Hair follicular keratinocyte (primary cell): ENCODE data around the gene RABGAP1.

GRCh38 chr9:120892591-120893236 is 15.7 kb upstream of the PHF19 start:
- RAMPAGE, long total RNA = no peak

- RAMPAGE, long total RNA = no peak
These were observed 1.9 kb downstream of the TRAF1 start for GRCh38 chr9:120924465-120925383.

- RAMPAGE, long total RNA = no peak
These were observed 4.7 kb upstream of the TRAF1 start for GRCh38 chr9:120930955-120931963.

DNA sequence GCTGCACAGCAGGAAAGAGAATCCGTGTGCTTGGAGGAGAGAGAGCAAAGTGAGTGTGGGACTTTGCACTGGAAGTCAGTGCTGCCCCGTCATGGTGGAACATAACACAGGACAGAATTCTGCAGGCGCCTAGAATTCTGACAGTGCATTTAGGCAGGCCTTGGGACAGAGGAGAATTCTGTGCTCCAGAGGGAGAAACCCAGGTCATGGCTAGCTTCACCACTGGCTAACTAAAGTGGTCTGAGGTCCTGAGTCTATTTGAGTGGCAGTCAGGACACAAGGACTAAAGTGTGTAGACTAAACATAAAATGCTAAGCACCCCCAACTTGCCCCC is 3.6 kb upstream of the C5 start:
- RAMPAGE, long total RNA = no peak

DNA sequence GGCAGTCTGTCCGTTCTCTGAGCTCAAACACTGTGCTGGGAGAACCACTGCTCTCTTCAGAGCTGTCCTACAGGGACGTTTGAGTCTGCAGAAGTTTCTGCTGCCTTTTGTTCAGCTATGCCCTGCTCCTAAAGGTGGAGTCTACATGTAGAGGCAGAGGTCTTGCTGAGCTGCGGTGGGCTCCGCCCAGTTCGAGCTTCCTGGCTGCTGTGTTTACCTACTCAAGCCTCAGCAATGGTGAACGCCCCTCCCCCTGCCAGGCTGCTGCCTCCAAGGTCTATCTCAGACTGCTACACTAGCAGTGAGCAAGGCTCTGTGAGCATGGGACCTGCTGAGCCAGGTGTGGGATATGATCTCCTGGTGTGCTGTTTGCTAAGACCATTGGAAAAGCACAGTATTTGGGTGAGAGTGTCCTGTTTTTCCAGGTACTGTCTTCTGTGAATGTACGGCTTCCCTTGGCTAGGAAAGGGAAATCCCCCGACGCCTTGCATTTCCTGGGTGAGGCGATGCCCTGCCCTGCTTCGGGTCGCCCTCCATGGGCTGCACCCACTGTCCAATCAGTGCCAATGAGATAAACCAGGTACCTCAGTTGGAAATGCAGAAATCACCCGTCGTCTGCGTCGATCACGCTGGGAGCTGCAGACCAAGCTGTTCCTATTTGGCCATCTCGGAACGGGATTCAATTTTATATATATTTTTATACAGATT is 58.5 kb downstream of the CNTRL start:
- RAMPAGE, long total RNA = no peak

GRCh38 chr9:121358614-121359384 is 11.3 kb downstream of the STOM start:
- RAMPAGE, long total RNA = no peak

DNA sequence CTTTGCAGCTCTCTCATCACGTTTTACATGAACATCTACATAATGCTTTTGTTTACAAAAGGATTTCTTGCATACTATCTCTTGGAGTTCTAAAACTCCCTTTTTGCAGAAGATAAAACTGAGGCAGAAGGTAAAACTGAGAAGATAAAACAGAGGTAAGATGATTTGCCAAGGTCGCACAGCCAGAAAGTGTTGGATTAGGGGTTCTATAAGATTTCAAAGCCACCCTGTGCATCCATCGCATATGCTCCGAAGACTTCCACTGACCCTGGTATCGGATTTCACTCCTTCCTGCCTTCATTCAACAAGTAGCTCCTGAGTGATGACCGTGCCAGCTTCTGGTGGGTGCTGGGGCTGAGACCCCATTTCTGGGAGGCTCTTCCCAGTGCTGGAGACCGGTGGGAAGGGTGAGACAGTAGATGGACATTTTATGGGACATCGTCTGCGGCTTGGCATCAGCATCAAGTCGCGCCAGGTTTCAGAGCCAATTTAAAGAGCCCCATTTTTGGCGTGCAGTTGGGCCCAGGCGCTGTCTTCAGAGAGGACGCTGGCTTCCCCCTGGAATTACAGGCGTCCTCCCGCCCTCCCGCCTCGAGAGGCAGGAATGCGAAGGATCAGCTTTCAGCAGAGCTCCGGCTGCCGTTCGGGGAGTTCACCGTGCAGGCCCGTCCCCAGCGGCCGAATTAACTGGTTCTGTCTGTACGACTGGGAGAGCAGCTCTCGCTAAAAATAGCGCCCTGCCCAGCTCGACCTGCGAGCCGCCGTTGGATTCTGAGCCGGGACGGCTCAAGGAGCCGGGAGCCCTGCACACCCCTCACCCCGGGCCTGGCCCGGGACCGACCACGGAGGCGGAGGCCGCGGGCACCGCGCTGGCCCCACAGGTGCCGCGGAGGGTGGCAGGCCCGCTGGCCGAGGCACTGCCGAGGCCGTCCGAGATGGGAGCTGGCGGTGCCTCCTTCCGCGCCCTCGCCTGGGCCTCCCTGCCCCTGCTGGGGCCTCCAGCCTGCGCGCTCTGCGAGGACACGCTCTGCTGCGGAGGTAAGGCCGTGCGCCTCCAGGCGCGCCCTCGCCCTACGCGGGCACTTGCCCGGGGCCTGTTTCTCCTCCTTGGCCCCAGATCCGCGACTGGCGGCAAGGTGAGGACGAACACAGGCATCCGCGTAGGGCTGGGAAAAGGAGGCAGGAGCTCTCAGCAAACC is 53.4 kb upstream of the DAB2IP start:
- RAMPAGE, long total RNA = no peak

GRCh38 chr9:121743048-121743997 is 91.9 kb downstream of the DAB2IP start:
- RAMPAGE, long total RNA = no peak

GRCh38 chr9:121743998-121745042 is 92.9 kb downstream of the DAB2IP start:
- RAMPAGE, long total RNA = no peak

DNA sequence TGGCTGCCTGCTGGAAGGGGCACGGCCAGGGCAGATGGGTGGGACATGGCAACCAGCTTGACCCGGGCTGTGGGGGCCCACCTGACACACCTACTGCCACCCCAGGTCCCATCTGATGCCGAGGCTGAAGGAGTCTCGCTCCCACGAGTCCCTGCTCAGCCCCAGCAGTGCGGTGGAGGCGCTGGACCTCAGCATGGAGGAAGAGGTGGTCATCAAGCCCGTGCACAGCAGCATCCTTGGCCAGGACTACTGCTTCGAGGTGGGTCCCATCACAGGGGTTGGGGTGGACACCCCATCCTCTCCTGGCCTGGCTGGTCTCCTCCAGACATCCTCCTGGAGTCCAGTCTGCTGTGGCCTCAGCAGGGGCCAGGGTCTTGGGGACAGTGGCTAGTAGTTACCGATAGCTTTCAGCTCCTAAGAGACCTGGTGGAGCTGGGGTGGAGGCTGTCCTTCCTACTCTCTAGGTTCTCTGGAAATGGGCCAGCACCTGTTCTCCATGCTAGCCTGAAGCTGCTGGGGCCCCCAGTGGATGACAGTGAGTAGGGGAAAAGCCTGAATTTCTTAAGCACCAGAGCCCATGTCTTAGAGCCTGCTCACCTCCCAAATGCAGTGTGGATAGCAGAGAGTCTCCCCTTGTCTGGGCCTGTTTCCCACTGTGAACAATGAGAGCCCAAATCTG is 105.6 kb downstream of the DAB2IP start:
- RAMPAGE, long total RNA = no peak

DNA sequence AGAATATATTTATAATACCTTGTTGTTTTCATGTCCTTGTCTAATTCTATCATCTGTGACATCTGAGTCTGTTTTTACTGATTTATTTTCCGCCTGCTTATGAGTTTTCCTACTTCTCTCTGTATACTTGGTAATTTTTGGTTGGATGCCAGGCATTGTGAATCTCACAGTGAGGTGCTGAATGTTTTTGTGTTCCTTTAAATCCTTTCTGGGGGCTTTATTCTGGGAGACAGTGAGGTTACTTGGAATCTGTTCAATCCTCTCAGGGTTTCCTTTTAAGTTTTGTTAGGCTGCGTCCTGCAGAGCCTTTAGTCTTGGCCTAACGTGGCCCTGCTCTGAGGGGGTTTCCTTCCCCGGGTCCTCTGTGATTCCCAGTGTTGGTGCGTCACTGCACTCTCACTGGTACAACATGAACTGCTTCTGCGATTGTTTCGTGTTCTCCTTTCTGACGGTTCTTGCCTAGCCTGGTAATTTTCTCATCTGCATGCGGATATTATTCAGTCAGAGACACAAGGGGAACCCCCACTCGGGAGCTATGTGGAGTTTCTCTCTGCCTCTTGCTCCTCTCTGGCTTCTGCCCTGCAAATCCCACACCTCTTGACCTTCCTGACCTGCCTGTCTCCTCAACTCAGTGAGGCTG is 128.0 kb downstream of the DAB2IP start:
- RAMPAGE, long total RNA = no peak

- RAMPAGE, long total RNA = no peak
These were observed 209.1 kb downstream of the TTLL11 start for GRCh38 chr9:121883716-121884685.

DNA sequence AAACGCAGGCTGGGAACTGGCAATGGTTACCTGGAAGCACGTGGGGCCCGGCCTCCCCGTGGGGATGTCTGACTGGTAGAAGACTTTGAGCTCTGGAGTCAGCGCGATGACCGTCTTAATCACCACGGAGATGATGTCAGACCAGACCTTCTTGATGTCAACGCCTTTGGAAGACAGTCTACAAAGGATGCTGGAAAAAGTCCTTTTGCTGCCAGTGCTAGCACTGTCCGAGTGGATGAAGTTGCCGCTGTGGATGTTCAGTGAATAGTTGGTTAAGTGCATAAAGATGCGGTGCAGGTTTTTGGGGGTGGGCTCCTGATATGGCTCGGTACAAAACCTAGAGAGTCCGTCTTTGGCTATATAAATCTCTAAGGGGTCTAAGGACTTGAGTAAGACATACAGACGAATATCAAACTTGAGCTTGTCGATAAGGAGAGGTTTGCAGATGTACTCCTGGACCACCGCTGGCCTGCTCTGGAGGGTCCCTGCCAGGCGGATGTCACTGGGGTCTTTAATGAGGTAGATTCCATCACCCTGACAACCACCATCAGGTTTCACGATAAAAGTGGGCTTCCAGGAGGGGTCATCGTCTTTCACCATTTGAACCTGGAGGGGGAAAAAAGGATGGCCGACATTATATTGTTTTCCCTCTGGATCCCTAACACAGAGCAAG is 103.8 kb downstream of the TTLL11 start:
- RAMPAGE, long total RNA = no peak

- RAMPAGE, long total RNA = no peak
These were observed 91.6 kb downstream of the TTLL11 start for GRCh38 chr9:122001486-122001883.

- RAMPAGE, long total RNA = no peak
These were observed 5.3 kb downstream of the TTLL11 start for GRCh38 chr9:122087752-122088321.

- RAMPAGE, long total RNA = no peak
These were observed 42.2 kb downstream of the MRRF start for GRCh38 chr9:122306914-122307231.

- RAMPAGE, long total RNA = no peak
These were observed 35.3 kb downstream of the PTGS1 start for GRCh38 chr9:122405925-122406786.

DNA sequence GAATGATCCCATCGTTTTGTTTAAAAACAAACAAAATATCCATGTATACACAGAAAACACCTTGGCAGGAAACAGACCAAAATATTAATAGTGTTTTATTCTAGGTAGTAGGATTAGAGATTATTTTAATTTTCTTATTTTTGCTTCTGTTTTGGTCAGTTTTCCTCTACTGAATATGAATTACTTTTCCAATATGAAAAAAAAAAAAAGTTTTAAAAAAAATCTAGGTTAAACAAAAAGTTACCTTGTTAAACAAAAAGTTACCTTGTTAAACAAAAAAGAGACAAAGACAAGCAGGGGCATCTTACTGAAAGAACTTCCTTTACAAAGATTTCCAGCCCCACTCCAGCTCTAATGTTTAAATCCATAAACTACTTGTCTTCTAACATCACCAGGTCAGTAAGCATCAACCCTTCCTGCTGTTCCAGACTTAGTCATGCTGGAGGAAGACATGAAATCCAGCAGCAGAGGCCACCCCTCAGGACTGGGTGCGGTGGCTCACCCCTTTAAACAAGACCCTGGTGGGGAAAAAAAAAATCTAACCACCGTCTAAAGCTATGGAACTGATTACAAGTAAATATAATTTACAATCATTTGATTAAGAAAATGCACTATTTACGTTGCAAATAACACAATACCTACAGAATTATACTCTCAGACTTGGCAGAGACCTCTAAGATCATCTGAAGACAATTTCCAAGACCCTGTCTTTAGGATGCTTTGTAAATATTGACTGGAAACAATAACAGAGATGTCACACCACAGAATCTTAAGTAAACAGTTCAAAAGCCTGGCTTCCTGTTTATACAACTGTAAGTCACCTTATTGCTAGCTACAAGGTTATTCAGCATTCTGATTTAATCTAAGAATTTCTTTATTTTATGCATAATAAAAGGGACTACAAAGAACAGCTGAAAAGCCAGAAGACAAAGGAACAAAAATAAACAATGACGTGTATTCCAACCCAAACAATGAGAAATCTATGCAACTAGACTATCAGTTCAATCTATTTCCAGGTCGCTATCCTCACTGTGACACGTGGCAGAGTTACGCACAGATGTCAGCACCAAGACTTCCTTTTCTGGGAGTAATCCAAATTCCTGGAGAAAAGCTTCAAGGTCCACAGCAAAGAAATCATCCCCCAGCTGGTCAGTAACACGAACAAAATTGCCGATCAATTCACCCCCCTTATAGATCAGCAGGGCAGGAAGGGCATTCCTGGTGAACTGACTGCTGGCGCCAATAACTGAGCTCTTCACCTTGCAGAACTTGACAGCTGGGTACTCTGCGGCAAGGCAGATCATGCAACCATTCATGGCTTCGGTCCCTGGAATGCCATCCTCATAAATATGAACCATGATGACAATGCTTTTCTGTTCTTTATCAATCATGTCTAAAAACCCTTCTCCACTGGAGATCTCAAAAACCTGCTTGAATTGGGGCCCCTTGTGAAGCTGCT is 8.8 kb downstream of the PDCL start:
- RAMPAGE, long total RNA = no peak

DNA sequence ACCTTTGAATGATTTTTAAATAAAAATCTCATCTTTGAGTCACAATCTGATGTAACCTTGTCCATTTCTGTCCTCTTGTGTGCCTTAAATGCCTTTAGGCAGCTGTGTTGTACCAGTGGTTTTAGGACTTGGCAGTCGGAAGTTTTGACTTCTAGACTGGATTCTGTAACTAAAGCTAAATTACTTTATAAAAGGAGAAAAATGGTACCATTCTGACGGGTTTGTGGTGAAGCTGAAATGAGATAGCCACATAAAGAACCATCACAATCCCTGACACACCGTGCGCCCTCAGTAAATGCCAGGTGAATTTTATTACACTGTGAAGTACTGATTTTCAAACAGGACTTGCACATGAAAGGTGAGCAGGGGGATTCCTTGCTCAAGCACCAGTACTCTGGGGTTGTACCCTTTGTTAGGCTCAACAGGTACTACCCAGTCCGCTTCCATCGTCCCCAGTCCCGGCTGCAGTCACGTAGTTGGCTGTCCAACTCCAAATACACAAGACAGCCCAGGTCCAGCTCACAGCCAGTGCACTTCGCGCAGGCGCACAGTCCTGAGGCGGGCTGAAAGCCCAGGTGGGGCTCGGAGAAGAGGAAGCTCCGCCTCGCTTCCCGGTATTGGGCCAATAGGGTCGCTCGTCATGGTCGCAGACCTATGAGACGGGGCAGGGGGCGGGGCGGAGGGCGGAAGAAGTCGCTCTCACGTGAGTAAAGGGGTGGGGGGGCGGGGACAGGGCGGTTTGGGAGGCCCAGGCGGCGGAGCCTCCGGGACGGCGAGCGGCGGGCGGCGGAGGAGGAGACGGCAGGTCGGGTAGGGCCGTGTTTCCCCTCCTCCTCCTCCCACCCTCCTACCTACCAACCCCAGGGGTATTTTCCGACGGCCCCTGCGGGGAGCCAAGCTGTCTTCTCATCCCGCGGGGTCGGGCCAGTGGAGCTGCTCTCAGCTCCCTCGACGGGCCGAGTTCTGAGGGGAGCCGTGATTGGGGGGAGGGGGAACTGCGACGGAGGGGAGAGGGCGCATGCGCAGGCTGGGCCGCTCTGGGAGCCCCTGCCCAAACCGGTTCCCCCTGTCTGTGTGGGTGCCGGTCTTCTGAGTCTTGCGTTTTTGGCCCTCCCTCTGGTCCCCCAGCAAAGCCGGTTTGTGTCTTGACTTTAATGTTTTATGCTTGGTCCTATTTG is at the start of gene RABGAP1:
Gene RABGAP1 (plus strand): TSS at position 737 of the 1,178 bp plus-strand sequence.
- RAMPAGE, long total RNA = no peak

DNA sequence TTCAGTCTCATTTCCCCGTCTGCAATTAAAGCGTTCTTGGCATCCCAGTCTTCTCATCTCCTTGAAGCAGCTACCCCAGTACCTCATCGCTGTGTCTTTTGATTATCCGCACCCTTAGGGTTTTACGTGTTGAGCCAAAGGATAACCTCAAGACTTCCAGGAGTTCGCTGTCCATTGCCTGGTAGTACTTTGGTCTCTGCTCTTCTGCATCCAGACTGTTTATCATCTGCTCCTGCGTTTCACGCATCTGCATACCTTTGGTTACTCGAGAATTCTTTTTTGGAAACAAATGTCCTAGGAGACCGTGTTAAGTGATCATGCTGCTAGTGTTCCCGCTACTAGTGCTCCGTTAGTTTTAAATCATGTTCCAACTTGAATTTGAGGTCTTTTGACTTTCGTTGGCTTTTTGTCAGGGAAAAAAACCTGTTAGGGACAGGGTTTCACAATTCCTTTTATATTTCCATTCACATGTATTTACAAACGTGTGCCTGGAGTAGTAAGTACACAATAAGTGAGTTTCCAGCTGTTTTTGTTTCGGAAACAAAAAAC is 874 bp downstream of the RABGAP1 start:
- RAMPAGE, long total RNA = no peak